Sigmoid colon (tissue), 4 donors: ENCODE results near the genes C1orf52, ZNHIT6 and SELENOF.

DNA sequence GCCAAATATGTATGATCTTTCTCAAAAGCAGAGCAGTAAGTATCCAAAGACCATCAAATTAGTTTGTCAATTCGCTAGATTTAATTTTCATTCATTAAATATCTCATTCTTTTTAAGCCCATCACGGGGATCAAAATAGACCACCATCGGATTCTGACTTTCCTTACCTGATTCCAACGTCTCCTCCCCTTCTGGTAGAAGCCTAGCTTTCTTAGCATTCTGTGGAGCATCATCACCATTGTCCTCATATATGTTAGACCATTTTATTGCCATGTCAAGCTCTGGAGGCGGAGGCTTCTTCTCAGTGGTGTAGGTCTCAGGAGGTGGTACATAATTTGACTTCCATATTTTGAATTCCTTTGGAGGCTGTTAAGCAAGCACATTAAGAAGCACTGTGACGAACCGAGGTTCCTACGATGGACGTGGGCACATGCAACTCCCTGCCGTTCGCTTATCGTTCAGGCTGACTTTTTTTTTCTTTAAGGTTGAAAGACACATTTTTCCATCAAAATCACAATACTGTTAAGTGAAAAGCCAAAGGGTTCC lies 1.0 kb downstream of the C1orf52 start:
- PRO-cap = no peak
- RAMPAGE, long total RNA, 4 experiments = no peak in any of the 4 experiments

GRCh38 chr1:85259325-85260433 lies at the start of gene C1orf52:
Gene C1orf52 (minus strand): TSS chr1:85259662.
- PRO-cap = unidirectional peak, minus-strand start at chr1:85259633
- RAMPAGE, long total RNA, 4 experiments = start-site peak on the minus strand in 3 of 4 experiments, at chr1:85259639-85259666 at its widest, 112 to 215 reads per replicate

GRCh38 chr1:85279480-85280053 lies 3.1 kb upstream of the BCL10 start:
- PRO-cap = no peak
- RAMPAGE, long total RNA, 4 experiments = no peak in any of the 4 experiments

DNA sequence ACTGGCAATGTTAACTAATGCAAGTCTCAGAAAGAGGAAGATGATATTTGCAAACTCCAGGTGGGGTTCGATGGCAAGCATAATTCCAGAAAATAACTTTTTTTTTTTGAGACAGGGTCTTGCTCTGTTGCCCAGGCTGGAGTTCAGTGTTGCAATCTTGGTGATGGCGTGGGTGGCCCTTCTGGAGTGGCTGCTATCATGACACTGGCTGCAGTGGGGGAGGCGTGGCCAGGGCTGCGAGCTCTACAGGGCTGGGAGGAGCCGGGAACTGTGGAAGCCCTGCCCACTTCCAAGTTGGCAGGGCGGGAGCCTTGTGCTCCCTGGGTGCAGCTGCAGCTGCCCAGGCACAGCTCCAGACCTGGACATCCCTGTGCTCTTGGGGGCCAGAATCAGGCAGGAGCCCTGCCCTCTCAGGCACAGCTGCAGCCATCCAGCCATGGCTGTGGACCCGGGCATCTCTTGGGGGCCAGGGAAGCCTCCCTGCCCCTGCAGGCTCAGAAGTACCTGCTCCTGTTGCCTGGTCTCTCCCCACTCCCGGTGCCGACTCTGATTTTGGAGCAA lies 7.1 kb upstream of the BCL10 start:
- PRO-cap = no peak
- RAMPAGE, long total RNA, 4 experiments = no peak in any of the 4 experiments

DNA sequence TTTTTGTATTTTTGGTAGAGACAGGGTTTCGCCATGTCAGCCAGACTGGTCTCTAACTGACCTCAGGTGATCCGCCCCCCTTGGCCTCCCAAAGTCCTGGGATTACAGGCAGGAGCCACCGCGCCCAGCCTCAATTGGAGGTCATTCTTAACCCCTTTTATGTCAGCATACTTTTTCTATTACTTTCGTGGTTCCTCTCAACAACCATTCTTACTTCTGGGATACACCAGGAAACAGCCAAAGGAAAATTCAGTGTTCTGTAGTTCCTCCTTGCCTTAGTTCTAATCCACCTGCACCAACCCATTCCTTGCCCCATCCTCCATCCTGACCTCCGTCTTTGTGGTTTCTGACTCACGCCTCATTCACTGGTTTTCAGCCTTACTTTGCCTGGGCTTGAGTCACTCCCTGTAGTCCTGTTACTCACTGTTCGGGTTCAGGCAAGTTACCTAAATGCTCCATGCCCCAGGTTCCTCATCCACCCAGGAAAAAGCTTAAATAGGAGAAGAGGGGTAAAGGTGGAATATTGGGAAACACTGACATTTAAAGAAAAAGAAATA lies 13.0 kb upstream of the BCL10 start:
- PRO-cap = no peak
- RAMPAGE, long total RNA, 4 experiments = no peak in any of the 4 experiments

GRCh38 chr1:85545038-85545434 lies 35.5 kb upstream of the CCN1 start:
- PRO-cap = no peak
- RAMPAGE, long total RNA, 4 experiments = no peak in any of the 4 experiments

DNA sequence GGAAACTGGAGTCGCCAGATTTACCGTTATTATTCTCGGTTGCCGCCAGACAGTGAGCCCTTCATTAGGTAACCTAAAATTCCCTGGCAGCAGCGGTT lies 3.0 kb upstream of the CCN1 start:
- PRO-cap = no peak
- RAMPAGE, long total RNA, 4 experiments = no peak in any of the 4 experiments

DNA sequence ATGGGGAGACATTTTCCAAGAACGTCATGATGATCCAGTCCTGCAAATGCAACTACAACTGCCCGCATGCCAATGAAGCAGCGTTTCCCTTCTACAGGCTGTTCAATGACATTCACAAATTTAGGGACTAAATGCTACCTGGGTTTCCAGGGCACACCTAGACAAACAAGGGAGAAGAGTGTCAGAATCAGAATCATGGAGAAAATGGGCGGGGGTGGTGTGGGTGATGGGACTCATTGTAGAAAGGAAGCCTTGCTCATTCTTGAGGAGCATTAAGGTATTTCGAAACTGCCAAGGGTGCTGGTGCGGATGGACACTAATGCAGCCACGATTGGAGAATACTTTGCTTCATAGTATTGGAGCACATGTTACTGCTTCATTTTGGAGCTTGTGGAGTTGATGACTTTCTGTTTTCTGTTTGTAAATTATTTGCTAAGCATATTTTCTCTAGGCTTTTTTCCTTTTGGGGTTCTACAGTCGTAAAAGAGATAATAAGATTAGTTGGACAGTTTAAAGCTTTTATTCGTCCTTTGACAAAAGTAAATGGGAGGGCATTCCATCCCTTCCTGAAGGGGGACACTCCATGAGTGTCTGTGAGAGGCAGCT lies 2.5 kb downstream of the CCN1 start:
- PRO-cap = no peak
- RAMPAGE, long total RNA, 4 experiments = start-site peak on the plus strand in 1 of 4 experiments, centred at position 401 of the sequence, 15 reads per replicate

- PRO-cap = no peak
- RAMPAGE, long total RNA, 4 experiments = no peak in any of the 4 experiments
These were observed 3.8 kb downstream of the CCN1 start for GRCh38 chr1:85584114-85584963.

DNA sequence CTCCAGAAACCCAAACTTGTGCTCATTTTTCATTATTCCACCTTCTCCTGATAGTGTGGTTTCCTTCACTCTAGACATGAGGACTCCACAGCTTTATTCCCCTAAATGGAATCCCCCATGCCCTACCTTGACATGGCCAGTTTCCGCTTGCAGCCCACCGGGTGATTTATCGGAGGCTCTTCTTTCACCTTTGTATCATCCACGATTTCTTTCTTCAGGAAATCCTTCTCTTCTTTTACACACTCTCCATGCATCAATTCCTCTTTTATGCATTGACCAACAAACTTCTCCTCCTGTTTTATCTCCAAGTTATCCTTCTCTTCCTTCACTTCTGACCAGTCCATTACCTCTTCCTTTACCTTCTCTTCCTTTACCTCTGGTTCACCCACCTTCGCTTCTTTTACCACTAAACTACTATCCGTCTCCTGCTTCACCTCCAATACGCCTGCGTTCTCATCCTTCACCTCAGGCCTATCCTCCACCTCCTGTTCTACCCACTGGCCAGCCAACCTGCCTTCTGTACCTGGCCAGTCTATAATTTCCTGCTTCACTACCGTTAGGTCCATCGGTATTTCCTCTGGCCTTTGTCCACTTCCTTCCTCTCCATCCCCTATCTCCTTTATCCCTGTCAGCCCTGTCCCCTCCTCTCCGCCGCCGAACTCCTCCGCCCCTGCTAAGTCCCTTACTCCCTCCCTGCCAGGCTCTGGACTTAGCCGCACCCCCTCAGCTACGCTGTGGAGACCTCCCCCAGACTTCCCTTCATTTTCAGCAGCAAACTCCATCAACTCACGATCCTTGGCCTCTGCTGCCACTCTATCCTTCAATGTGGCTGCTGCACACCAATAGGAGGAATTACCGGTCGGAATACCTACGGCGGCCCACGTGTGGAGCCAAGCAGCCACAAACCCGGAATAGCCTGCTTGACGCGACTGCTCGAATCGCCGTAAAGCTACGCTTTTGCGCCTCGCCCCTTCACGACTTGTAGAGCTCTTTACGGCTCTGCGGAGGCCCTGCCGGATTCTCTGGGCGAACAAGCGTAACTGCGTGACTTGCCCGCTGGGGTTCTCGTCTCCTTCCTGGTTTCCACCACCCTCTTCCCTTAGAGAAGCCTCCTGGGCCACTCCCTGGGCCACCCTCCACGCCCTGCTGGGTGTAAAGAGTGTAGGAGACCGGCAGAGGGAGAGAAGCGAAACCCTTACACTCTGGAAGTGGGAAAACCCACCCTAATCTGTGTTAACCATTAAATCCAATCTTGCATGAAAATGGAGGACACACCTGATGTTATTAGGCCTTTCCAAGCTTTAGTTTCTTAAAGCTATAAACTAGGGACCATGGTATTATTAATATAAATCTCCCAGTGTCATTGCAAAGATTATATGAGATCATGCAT lies at the start of gene ZNHIT6:
ZNHIT6 (minus strand) TSS at position 931 of the 1,390 bp plus-strand sequence.
- PRO-cap = bidirectional peak, plus-strand start at position 1,018 of the sequence, minus-strand start at position 913 of the sequence
- RAMPAGE, long total RNA, 4 experiments = start-site peak on the minus strand in 3 of 4 experiments, centred at positions 462 to 918 of the sequence, 14 to 161 reads per replicate

- PRO-cap = no peak
- RAMPAGE, long total RNA, 4 experiments = no peak in any of the 4 experiments
These were observed 181.6 kb downstream of the COL24A1 start for GRCh38 chr1:85974992-85975288.

DNA sequence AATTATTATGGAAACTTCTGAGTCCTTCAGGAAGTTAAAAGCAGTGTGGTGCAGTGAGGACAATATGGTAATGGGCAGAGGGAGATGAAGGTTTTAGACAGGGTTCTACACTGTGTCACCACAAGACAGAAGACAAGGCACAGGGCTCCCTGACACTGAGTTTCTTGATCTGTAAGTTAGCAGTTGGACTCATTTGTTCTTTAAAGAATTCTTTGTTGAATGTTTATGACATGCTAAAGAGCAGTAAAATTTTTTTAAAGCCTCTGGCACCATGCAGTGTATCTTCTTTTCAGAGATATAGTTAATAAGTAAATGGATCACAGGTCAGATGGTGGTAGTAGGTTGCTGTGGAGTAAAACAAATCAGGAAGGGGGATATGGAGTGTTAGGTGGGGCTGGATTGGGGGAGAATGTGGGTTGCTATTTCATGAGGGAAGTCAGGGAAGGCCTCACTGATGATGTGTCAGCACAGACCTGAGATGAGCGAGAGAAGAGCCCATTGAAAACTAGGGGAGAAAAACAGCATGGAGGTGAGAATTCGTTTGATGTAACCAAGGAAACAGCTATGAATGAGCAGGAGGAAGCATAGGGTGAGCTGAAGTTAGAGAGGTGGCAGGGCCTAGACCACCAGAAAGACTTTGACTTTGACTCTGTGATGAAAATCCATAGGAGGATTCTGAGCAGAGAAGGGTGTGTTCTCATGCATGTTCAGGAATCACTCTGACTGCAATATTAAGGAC lies 2.1 kb downstream of the CLCA4 start:
- PRO-cap = no peak
- RAMPAGE, long total RNA, 4 experiments = no peak in any of the 4 experiments

DNA sequence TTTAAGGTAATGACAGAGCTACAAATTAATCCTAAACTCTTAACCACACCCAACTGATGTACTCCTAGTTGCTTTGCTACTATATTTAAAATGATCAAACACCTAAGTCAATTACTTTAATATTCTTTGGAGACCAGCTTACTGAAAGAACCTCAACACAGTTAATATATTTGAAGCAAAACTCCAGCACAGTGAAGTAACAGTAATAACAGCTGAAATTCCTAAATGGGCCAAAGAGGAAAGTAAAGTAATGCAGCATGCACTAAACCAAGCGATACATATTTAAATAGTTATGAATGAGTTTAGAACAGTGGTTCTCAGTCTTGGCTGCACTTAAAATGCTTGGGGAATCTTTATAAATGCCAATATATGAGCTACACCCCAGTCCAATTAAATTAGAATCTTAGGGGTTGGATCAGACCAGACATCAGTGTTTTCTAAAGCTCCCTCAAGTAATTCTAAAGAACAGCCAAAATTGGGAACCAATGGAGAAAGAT lies 6.3 kb downstream of the SH3GLB1 start:
- PRO-cap = no peak
- RAMPAGE, long total RNA, 4 experiments = no peak in any of the 4 experiments

GRCh38 chr1:86749069-86750099 lies 45.0 kb downstream of the SH3GLB1 start:
- PRO-cap = no peak
- RAMPAGE, long total RNA, 4 experiments = no peak in any of the 4 experiments

- PRO-cap = bidirectional peak, plus-strand start at chr1:86914745, minus-strand start at chr1:86914329
- RAMPAGE, long total RNA, 4 experiments = start-site peak on the minus strand in 4 of 4 experiments, at chr1:86914111-86914119 at its widest, 59 to 155 reads per replicate
These were observed at the start of gene SELENOF for GRCh38 chr1:86913326-86914543. Gene SELENOF (minus strand): TSS chr1:86914126.

- PRO-cap = no peak
- RAMPAGE, long total RNA, 4 experiments = no peak in any of the 4 experiments
These were observed 804 bp downstream of the HS2ST1 start for GRCh38 chr1:86915016-86915861.

- PRO-cap = unidirectional peak, plus-strand start at chr1:87226679
- RAMPAGE, long total RNA, 4 experiments = no peak in any of the 4 experiments
These were observed 102.3 kb upstream of the LMO4 start for GRCh38 chr1:87226189-87226962.

DNA sequence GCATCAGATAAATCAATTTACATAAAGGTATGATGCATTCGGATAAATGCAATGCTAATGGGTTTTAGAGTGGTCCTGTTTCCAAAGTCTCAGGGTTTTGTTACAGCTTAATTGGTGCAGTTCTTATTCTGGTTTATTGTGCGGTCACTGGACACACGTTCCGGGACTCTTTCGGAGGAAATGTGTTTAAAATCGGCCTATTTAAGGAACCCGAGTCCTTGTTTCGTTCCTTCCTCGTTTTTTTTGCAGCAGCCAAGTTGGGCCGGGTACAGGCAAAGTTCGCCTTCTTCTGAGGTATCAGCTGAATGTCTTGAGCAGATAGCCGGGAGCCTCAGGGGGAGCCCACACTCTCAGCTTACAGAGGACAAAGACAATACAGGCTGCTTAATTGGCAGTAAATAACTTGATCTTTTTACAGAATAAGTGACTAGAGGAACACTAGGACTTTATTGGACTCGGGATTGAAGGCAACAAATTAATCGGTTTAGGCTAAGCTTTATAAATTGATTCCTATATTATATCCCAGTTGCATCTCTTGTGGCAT lies 1.8 kb downstream of the LMO4 start:
- PRO-cap = unidirectional peak, plus-strand start at position 126 of the sequence; unidirectional peak, plus-strand start at position 317 of the sequence
- RAMPAGE, long total RNA, 4 experiments = no peak in any of the 4 experiments

GRCh38 chr1:88773548-88773949 lies 89.5 kb downstream of the PKN2 start:
- PRO-cap = no peak
- RAMPAGE, long total RNA, 4 experiments = no peak in any of the 4 experiments

GRCh38 chr1:88833630-88834349 lies 57.6 kb downstream of the GTF2B start:
- PRO-cap = no peak
- RAMPAGE, long total RNA, 4 experiments = no peak in any of the 4 experiments